Spleen (tissue), 7 donors: ENCODE measurements around a stretch of chr19.

GRCh38 chr19:2215282-2215790 lies 20.8 kb downstream of the PLEKHJ1 start:
- PRO-cap, 4 experiments = no peak in any of the 4 experiments
- RAMPAGE, long total RNA, 4 experiments = no peak in any of the 4 experiments

DNA sequence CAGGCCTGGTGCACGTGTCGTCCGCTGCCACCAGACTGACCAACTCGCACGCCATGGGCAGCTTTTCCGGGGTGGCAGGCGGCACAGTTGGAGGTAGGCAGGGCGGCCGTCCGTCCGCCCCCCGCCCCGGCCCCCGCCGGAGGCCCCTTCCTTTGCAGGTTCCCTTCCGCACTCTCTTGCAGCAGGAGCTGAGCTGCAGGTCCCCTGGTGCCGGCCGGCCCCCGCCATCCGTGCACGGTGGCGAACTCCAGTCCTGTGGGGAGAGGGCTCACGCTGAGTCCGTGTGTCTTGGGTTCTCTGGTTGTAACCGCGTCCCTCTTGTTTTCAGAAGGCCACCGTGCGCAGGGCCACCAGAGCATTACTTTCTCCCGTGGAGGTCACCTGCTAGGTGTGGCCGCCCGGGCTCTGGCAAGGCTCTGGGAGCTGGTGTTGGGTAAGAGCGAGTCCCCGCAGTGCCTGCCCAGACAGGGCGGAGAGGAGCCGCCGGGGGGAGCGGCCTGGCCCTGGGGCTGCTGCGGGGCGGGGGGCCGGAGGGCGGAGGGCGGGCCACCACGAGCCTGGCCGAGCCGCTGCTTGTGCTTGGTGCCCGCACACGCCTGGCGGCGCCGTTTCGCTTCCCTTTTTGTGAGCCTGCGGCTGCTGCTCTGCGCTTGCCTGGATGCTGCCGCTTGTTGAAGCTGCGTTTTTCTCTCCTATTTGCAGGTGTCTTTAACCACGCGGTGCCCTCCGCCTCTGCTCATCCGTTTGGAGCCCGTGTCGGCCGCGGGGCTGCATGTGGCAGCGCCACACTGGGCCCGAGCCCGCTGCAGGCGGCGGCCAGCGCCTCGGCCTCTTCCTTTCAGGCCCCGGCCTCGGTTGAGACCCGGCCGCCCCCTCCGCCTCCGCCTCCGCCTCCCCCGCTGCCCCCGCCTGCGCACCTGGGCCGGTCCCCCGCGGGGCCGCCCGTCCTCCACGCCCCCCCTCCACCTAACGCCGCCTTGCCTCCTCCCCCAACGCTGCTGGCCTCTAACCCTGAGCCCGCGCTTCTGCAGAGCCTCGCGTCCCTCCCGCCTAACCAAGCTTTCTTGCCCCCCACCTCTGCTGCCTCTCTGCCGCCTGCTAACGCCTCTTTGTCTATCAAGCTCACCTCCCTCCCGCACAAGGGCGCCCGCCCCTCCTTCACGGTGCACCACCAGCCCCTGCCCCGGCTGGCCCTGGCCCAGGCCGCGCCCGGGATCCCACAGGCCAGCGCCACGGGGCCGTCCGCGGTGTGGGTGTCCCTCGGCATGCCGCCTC lies 8.7 kb downstream of the PLEKHJ1 start:
- PRO-cap, 4 experiments = peak in 1 of 4 experiments; most common minus-strand start position 889 of the sequence (in 1)
- RAMPAGE, long total RNA, 4 experiments = no peak in any of the 4 experiments

GRCh38 chr19:2235082-2236106 lies 735 bp downstream of the PLEKHJ1 start:
- PRO-cap, 4 experiments = no peak in any of the 4 experiments
- RAMPAGE, long total RNA, 4 experiments = no peak in any of the 4 experiments

DNA sequence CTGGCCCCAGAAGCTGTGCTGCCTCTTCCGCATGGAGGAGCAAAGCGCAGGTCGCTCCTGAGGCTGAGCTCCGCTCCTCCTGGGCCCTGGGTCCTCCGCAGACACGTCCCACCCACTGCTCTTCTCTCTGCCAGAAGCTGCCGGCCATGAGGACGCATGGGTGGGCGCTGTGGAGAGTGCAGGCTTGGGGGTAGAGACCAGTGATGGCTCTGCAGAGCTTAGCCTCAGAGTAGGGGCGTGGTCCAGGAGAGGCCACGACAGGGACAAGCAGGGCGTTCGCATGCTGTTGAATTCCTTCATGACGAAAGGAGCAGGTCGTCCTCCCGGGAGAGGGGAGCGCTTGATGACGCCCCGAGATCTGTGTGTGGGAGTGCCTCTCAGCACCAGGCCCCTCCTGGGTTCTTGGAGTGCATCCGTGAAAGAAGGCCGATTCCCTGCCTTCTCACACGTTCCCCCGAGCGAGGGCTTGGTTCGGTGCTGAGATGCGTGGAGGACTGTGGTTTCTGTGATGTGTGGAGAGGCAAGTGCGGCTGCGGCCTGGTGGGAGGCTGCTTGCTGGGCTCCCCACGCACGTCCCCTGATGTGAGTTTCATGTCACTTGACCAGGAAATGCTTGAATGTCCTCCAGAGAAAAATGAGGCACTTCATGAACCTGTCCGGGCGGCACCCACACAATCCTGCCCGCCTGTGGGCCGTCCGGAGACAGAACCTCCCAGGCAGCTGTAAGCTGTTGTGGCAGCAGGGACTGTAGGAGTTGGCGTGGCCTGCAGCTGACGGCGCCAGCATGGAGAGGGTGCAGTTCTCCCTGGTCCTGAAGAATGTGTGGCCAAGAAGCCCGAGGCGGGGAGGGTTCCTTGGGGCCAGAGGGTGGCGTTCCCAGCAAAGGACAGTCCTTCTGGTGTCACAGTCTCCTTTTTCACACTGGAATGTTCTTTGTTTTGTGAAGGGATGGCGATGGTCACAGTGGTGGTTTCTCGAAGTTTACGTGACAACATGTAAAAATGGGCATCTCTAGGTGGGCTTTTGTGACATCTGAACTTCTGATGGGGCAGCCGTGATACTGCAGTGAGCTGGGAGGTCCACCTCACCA lies 4.6 kb downstream of the SF3A2 start:
- PRO-cap, 4 experiments = no peak in any of the 4 experiments
- RAMPAGE, long total RNA, 4 experiments = no peak in any of the 4 experiments

GRCh38 chr19:2243759-2244140 lies 5.4 kb upstream of the AMH start:
- PRO-cap, 4 experiments = no peak in any of the 4 experiments
- RAMPAGE, long total RNA, 4 experiments = no peak in any of the 4 experiments

DNA sequence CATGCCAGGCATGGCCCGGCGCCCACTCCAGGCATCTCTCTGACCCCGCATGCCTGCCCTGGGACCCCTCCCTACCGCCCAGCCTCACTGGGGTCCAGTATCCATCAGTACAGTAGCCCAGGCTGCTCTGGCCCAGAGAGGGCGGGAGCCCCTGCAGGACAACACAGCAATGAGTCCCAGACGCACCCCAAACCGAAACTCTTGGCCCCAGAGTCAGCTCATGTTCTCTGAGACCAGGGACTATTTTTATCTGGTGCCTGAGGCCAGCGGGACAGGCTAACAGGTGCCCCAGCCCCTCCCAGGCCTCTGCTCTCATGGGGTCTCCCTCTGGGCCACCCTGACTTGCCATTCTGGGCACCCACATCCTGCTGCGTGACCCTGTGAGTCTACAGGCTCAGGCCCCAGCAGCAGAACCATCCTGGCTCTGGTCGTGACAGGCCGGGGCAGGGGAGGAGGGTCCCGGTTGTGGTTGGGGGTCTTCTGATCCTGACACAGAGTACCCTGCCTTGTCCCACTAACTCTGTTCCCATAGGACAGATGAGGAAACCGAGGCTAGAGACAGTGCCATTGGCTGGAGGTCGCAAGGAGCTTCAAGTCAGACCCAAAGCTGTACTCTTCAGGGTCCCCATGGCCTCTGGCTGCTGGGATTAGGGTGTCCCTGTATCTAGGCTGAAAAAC lies 600 bp downstream of the JSRP1 start:
- PRO-cap, 4 experiments = no peak in any of the 4 experiments
- RAMPAGE, long total RNA, 4 experiments = no peak in any of the 4 experiments

DNA sequence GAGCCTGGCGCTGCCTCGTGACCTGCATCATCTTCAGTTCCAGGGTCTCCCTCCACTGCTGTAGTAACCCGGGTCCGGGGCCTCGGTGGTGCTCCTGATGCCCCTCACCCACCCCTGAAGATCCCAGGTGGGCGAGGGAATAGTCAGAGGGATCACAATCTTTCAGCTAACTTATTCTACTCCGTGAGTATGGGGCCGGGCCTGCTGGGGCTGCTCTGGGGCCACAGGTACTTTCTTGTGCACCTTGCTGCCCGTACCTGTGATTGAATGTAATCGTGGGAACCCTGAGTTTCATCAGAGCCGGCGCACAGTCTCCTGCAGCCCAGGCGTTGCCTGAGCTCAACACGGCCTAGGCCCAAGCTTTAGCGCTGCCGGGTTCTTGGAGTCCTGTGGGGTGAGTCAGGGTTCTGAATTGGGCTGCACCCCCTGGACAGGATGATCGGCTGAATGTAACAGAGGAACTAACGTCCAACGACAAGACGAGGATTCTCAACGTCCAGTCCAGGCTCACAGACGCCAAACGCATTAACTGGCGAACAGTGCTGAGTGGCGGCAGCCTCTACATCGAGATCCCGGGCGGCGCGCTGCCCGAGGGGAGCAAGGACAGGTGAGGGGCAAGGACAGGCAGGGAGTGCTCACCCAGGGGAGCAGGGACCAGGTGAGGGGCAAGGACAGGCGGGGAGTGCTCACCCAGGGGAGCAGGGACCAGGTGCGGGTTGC lies 10.5 kb downstream of the PEAK3 start:
- PRO-cap, 4 experiments = no peak in any of the 4 experiments
- RAMPAGE, long total RNA, 4 experiments = no peak in any of the 4 experiments

DNA sequence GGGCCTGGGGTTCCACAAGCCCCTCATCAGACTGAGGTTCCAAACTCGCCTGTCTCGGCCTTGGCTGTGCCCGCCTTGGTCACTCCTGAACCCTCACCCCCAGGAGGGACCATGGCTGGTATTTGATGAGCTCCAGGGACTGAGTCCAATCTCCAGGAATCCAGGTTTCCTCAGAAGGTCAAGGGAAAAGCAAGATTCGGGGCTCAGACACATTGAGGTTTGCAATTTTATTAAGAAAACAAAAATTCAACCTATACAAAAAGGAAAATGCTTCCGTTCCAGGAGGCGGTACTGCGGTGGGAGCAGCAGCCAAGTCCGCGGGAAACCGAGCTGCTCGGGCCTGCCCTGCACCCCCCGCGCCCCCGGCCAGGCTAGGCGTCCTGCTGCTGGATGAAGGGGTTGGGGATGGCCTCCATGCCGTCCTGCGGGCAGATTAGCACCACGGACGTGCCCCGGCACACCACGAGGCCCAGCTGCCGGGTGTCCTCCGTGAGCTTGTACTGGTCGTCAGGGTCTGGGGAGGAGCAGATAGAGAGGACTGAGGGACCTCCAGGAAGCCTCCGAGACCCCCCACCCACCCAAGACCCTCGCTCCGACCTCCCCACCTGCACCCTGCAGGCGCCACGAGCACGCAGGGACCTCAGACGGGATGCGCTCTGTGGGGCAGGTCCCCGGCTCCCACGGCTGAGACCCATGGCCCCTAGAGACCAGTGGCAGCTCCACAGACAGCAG lies 6.9 kb downstream of the LSM7 start:
- PRO-cap, 4 experiments = no peak in any of the 4 experiments
- RAMPAGE, long total RNA, 4 experiments = no peak in any of the 4 experiments

- PRO-cap, 4 experiments = peak in 1 of 4 experiments; most common plus-strand start chr19:2351831 (in 1)
- RAMPAGE, long total RNA, 4 experiments = no peak in any of the 4 experiments
Observed at GRCh38 chr19:2351568-2352116, 8.4 kb upstream of the TMPRSS9 start.

- PRO-cap, 4 experiments = no peak in any of the 4 experiments
- RAMPAGE, long total RNA, 4 experiments = no peak in any of the 4 experiments
Observed at GRCh38 chr19:2437874-2438282, 10.5 kb upstream of the TIMM13 start.

GRCh38 chr19:2476984-2477433 lies 1.1 kb downstream of the GADD45B start:
- PRO-cap, 4 experiments = peak in 3 of 4 experiments; most common plus-strand start chr19:2477118 (in 2)
- RAMPAGE, long total RNA, 4 experiments = no peak in any of the 4 experiments

GRCh38 chr19:2488360-2489568 lies 12.8 kb downstream of the GADD45B start:
- PRO-cap, 4 experiments = peak in 1 of 4 experiments; most common plus-strand start chr19:2489455 (in 1); most common minus-strand start chr19:2489256 (in 1)
- RAMPAGE, long total RNA, 4 experiments = no peak in any of the 4 experiments

DNA sequence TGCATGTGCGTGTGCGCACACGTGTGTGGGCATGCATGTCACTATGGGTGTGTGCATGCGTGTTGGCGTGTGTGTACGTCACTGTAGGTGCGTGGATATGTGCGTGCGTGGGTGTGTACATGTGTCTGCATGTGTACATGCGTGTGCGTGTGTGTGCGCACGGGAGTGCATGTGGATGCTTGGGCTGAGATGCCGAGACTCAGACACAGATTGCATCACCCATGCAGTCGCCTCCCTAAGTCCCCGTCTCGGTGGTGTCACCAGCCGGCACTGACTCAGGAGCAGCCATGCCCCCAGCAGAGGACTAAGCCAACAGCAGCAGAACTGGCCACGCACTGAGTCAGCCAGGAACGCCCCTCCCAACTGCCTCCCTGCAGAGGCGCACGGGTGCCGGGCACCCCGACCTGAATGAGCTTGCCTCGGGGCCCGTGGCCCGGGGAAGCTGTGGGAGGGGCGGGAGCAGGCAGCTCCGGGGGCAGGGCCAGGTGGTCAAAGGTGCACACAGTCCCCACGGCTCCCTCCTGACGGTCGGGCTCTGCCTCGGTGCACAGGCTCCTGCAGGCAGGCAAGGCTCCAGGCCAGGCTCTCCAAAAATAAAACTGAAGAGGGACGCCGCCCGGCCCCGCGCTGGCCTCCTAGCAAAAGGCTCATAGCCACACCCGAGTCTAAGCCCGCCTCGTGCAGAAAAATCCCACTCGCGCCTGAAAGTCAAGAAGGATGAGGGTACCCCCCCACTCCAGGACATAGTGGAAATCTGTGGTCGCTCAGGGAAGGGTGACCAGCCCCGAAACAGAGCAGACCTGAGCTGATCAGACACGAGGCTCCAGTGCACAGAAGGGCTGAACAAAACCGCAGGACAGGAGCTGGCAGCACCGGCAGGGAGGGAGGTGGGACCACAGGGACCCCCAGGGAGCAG lies 49.1 kb downstream of the GADD45B start:
- PRO-cap, 4 experiments = no peak in any of the 4 experiments
- RAMPAGE, long total RNA, 4 experiments = no peak in any of the 4 experiments

DNA sequence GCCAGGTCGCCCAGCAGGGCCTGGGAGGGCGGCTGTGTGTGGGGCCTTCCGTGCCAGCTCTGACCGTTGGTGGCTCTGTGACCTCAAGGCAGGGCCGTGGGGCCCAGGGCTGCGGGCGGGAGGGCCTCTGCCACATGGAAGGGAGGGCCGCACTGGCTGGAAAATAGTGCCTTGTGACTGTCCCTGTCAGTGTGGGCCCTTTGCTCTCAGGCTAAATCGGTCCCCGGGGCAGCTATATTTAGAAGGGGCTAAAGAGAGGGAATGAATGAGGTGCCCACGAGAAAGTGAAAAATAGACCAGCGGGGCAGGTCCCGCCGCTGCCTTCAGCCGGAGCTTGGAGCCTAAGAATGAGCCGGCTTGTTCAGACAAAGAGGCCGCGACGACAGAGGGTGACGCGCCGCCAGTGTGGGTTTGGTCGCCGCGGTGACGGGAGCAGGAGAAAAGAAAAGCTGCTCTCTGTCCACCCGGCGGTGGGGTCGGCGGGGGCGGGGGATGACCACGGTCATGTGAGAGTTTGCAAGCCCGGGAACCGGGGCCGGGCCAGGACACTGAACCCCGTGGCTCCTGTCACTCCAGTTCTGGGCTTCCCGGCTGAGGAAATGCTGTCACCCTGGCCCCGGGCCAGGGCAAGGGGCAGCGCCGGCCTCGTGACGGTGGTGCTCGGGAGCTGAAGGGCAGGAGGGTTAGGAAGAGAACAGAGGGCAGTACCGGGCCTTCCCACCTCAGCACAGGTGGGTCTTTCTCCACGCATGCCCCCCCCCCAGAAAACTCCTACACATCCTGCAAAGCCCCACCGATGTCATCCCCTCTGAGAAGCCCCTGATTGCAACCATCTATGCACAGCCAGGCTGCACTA lies 70.6 kb downstream of the GADD45B start:
- PRO-cap, 4 experiments = peak in 4 of 4 experiments; most common plus-strand start position 364 of the sequence (in 2); most common minus-strand start position 61 of the sequence (in 4)
- RAMPAGE, long total RNA, 4 experiments = no peak in any of the 4 experiments

DNA sequence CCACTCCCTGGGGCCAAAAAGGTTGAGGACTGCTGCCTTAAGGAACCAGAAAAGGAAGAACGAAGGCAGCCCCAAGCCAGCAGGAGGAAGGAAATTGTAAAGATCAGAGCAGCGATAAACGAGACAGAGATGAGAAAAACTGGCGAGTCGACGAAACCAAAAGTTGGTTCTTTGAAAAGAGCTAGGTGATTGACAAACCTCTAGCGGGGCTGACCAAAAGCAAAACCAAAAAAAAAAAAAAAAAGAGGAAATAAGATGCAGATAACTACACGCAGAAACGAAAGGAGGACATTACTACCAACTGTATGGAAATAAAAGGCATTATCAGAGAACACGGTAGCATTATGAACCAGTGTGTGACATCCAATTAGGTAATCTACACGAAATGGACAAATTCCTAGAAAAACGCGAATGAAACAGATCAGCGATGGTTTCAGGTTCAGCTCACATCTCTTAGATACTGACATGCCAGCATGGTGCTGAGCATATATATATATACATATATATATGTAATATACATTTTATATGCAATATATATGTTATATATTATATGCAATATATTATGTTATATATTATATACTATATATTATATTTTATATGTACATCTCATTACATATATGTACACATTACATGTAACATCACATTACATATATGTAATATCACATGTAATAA lies 77.1 kb downstream of the GADD45B start:
- PRO-cap, 4 experiments = no peak in any of the 4 experiments
- RAMPAGE, long total RNA, 4 experiments = no peak in any of the 4 experiments

DNA sequence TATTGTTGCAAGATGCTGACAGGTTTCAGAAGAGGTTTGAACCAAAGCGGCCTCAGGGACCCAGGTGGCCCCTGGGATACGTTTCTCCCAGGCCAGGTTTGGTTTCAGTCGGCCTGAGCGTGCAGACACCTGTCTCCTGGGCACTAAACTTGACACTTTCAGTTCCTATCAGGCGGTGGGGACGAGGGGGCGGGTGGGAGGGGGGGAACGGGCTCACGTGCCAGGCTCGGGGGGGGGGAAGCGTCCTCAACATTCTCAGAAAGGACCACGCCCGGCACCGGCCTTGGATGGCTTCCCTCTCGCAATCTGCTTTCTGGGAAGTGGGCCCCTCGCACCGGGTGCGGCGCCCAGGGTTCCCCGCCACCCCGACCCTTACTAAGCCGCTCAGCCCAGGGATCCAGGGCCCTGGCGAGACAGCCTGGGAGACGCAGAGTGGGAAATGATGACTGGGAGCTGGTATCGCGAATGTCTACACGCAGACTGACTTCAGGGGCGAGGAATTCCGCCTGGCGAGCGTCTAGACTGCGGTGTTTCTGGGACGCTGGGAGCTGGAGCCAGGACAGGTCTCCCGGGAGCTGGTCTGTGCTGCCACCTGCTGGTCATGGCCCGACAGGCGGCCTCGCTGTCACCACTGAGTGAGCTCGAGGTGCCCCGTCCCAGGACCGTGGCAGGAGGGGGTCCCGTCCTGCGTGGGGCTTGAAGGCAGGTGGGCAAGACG lies 91.6 kb downstream of the GNG7 start:
- PRO-cap, 4 experiments = peak in 4 of 4 experiments; most common plus-strand start position 311 of the sequence (in 3); most common minus-strand start position 145 of the sequence (in 4)
- RAMPAGE, long total RNA, 4 experiments = no peak in any of the 4 experiments

DNA sequence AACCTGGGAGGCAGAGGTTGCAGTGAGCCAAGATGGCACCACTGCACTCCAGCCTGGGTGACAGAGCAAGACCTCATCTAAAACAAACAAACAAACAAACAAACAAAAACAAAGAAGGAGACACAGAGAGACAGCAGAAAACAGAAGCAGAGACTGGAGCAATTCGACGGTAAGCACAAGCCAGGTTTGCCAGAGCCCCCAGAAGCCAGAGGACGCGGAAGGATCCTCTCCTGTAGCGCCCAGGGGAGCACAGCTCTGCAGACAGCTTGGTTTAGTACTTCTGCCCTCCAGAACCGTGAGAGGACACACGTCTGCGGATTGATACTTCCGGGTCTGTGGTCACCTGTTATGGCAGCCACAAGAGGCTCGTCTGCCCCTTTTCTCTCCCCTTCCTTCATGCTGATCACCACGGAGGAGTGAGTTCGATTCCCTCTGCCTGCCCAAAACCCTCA lies 80.9 kb downstream of the GNG7 start:
- PRO-cap, 4 experiments = peak in 4 of 4 experiments; most common plus-strand start position 324 of the sequence (in 1); most common minus-strand start position 246 of the sequence (in 3)
- RAMPAGE, long total RNA, 4 experiments = no peak in any of the 4 experiments

DNA sequence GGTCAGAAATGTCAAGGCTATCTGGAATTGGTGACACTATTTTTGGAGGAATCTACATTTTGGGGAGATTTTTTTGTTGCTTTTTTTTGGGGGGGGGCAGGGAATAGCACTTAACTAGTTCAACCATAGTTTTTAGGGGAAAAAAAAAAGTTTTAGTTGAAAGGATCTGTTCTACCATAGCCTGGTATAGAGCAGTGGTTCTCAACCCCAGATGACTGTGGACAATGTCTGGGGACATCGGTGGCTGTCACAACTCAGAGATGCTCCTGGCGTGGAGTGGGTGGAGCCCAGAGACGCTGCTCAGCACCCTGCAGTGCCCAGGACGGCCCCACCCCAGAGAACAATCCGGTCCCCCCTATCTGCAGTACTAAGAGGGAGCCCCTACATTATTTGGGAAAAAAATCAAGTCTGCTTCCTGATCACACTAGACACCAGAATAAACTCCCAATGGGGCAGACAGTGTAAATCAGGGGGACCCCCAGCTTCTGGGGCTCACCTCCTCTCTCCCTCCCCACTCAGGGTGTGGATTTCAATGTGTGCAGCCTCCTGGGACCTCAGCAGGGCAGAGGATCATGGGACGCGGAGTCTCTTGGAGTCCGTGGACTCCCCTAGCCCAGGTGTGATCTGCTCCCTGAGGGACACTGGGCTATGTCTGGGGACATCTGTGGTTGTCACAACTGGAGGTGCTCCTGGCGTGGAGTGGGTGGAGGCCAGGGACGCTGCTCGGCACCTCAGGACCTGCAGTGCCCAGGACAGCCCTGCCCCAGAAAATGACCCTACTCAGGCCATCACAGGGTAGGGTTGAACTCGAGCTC lies 8.1 kb downstream of the GNG7 start:
- PRO-cap, 4 experiments = peak in 1 of 4 experiments; most common minus-strand start position 438 of the sequence (in 1)
- RAMPAGE, long total RNA, 4 experiments = start-site peak on the minus strand in 1 of 4 experiments, centred at position 411 of the sequence, 22 reads per replicate

DNA sequence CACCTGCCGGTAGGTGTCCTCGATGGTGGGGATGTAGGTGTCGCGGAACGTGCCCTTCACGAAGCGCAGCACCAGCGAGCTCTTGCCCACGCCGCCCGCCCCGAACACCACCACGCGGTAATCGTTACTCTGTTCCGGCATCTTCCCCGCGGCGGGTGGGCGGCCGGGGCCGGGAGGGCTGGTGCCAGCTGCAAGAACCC lies 3.6 kb downstream of the DIRAS1 start:
- PRO-cap, 4 experiments = no peak in any of the 4 experiments
- RAMPAGE, long total RNA, 4 experiments = no peak in any of the 4 experiments

DNA sequence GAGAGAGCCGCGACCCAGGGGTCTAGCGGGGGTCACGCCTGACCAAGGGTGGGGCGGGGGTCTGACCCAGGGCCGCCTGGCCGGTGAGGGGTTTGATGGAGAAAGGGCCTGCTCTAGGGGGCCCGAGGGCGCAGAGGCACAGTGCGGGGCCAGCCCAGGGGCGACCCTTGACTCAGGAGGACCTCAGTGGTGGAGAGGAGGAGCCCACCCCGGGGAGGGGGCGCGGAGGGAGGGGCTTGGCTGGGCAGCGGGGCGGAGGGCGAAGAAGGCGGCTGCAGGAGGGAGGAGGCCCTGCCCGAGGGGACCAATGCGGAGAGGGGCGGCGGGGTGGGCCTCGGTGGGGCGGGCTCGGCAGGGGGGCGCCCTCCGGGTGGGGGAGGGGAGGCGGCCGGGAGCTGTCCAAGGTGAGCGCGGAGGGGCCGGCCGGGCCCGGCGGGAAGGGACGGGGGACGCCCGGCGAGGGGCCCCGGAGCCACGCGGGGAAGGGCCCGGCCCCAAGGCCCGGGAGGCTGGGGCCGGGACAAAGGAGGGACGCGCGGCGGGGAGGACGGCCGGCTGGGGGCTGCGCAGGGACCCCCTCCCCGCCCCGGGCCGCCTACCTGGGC lies 365 bp downstream of the DIRAS1 start:
- PRO-cap, 4 experiments = no peak in any of the 4 experiments
- RAMPAGE, long total RNA, 4 experiments = no peak in any of the 4 experiments